Parietal lobe (tissue), 2 donors: Measurements from ENCODE around the genes GID4, ALKBH5 and TVP23B.

DNA sequence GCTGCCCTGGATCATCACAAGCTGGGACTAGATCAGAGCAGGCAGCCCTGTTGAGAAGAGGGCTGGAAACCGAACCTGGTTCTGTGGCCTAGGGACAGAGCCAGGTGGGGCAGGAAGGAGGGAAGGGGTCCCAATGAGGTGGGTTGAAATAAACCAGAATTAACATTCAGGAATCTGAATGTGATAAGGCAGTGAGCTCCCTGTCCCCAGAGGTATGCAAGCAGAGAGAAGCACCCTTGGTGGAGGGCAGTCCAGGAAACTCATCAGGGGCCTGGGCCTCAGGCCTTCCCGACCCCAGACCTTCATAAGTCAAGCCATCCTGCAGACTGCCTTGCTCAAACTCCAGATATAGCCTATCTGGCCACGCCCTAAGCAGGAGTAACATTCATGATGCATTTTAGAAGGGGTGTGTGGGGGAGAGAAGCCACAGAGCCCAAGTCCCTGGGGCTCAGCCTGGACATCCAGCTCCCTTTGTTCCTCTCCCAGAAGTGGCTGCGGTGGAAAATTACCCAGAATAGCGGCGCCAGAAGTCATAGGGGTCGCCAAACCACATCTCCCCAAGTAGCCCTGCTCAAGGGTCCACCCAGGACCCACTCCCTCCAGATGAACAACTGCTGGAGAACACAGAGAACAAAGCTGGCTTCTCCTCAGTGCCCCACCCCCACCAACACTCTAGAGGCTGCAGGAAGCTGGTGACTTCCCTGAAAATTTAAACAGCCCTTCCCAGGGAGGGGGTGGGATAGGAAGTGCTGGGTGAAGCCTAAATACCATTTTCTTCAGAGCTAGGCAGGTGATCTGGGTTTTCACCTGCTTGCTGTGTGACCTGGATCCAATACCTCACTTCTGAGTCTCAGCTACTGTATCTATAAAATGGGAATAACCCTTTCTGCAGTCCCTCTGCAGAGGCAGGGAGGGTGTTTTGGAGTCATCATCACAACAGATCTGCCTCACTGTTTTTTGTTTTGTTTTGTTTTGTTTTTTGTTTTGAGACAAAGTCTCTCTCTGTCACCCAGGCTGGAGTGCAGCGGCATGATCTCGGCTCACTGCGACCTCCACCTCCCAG is 1.4 kb upstream of the SREBF1 start:
- RAMPAGE, long total RNA = no peak

DNA sequence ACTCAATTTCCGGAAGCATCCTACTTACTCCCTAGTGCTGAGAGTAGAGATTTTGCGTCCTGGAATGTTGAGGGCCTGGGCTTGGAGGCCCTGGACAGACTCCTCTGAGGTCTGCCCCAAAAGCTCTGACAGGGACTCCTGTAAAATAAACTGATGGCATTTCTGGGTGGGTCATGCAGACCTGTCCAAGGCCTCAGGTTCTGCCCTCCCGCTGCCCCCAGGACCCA is 4.6 kb upstream of the SREBF1 start:
- RAMPAGE, long total RNA = no peak

GRCh38 chr17:17959115-17960313 is 12.7 kb downstream of the TOM1L2 start:
- RAMPAGE, long total RNA = no peak

- RAMPAGE, long total RNA = no peak
These were observed at the start of gene GID4 for GRCh38 chr17:18039258-18040323. TSS of gene GID4 (plus strand) at chr17:18039408.

DNA sequence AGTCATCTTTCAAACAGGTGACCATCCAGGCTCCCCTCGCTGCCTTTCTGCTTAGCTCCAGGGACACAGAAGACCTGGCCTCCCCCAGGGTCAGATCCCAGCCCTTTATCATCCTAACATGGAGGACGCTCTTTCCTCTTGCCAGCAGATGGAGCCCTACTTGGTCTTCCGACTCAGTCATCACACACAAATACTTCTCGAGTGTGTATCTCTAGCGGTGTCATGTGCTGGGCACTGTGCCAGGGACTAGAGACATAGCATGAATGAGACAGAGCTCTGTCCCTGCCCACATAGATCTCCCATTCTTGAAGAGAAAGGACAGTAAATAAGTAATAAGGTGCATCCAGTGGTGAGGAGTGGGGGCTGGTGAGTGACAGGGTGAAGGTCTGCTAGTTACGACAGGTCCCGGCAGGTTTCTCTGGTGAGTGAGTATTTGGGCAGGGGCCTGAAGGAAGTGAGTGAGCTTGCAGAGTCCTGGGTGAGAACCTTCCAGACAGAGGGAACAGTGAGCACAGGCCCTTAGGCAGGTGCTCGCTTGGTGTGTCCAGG is 6.3 kb downstream of the DRG2 start:
- RAMPAGE, long total RNA = no peak

- RAMPAGE, long total RNA = no peak
These were observed 3.6 kb upstream of the MYO15A start for GRCh38 chr17:18104945-18105399.

DNA sequence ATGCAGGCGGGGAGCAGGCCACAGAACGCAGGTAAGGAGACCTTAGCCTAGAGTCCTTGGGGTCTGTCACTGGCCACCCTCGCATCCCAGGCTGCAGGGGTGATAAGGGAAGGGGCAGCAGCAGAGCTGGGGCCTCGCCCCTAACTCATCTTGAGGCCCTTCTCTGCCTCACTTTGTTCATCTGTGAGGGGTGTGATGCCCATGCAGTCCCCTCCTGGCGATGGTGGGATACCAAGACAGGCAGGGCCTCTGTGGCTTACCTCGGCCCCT is 173 bp downstream of the MYO15A start:
- RAMPAGE, long total RNA = no peak

DNA sequence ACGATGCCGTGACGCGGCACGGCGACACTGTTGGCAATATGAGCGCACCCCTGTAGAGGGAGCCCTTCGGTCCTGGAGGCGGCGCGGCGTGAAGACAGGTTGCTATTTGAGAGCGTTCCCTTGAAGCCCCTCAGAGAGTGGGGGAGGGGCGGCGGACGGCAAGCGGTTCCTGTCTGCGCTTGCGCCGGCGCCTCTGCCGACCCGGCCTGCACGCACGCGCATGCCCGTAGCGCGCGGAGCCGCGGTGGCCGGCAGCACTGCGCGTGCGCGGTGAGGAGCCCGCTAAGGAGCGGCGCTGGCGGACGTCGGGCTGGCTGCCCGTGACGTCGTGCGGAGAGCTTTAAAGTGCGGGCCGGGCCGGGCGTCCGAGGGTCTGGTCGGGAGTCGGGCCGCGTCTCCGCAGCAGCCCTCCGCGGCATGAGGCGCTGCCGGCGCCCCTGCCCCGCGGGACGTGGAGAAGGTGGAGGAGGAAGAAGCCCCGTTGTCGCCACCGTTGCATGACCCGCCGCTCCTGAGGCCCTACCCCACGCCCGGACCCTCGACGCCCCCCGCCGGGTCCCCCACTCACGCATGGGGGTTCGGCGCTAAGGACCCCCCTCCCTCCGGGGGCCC is at the start of gene ALKBH5:
TSS of gene ALKBH5 (plus strand) at position 273 of the 612 bp plus-strand sequence.
- RAMPAGE, long total RNA = no peak

GRCh38 chr17:18185719-18186253 is 2.2 kb downstream of the ALKBH5 start:
- RAMPAGE, long total RNA = no peak

DNA sequence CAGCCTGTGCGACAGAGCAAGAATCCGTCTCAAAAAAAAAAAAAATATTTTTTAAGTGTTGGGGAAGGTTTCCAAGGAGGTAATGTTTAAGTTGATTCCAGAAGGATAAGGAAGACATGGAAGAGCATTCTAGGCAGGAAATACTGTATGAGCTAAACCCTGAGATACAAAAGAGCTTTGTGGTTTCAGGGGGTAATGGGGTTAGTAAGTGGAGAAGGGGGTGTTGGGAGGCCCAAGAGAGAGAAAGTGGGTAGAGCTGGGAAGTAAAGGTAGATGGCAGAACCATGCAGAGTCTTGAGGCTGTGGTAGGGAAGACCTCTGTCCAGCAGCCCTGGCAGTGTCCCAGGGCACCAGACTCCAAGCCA is 17.8 kb upstream of the LLGL1 start:
- RAMPAGE, long total RNA = no peak

DNA sequence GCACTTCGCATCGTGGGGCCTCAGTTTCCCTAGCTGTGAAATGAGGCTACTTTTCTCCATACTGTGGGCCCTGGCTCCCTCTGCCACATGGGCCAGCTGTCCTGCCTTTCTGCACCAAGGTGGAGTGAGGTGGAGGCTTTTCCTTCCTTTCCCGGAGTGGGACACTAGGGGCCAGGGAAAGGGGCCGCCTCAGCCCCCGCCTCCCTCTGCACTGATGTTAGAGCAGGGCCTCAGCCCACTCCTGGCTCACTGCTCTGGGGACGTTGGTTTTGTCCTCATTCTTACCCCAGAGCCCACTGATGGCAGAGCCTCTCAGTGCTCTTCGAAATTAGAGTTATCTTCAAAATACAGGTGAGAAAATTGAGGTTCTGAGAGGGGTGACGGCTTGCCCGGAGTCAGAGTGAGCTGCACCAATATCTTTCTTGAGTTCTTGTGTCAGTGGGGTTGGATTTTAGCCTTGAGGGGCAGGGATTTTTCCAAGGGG is 1.2 kb downstream of the LLGL1 start:
- RAMPAGE, long total RNA = no peak

DNA sequence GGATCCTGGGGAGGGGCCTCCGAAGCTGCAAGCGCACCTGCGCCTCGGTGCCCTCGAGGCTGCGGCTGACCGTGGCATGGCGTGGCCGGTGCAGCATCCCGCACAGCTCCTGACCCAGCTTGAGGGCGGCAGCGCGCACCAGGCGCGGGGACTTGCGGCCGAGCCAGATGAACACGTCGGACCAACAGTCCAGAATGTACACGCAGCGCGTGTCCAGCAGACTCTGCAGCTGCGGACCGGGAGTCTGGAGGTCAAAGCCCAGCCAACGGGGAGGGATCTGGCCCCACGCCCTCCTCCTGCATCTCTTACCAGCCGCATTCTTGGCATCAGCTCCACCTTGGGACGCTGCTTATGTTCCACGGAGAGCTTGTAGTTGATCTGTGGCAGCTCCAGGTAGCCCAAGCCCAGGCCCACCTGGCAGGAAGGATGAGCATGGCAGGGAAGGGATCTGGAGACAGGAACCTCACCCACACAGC is 10.9 kb downstream of the FLII start:
- RAMPAGE, long total RNA = no peak

- RAMPAGE, long total RNA = start-site peak on the plus strand at chr17:18781265-18781286, 123 and 44 reads in 2 replicates
These were observed at the start of gene TVP23B for GRCh38 chr17:18780832-18781875. TSS of gene TVP23B (plus strand) at chr17:18781183.

DNA sequence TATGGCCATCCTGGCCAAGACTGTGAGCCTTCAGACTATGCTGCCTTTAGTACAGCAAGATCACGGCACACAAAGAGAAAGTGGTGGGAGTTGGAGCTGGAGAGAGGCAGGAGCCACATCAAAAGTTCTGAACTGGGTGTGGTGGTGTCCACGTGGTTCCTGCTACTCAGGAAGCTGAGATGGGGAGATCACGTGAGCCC is 3.6 kb downstream of the SLC5A10 start:
- RAMPAGE, long total RNA = no peak

GRCh38 chr17:18994015-18994587 is 10.5 kb downstream of the FAM83G start:
- RAMPAGE, long total RNA = no peak

DNA sequence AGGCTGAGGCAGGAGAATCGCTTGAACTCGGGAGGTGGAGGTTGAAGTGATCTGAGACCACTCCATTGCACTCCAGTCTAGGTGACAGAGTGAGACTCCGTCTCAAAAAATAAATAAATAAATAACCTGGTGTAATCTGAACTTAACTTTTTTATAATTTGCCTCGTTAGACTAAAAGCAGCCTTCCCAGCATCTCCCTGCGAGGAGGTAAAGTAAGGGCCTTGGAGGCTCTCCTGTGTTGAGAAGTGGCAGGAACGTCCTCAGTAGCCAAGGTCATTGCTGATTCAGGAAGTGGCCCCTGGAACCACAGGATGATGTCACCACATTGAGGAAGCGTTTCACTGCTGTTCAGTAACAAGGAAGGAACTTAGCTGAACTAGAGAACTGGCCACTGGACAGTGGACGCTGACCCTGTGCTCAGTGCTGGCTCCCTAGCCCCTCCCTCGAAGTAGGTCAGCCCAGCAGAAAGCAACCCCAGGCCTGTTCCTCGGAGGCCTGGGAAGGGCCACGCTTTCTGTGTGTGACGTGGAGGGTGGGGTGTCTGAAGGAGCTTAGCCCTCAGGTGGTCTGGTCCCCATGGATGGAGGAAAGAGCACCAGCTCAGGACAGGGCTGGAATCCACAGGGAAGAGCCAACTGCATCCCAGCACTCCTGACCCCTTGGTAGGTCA is 58.4 kb downstream of the B9D1 start:
- RAMPAGE, long total RNA = no peak

DNA sequence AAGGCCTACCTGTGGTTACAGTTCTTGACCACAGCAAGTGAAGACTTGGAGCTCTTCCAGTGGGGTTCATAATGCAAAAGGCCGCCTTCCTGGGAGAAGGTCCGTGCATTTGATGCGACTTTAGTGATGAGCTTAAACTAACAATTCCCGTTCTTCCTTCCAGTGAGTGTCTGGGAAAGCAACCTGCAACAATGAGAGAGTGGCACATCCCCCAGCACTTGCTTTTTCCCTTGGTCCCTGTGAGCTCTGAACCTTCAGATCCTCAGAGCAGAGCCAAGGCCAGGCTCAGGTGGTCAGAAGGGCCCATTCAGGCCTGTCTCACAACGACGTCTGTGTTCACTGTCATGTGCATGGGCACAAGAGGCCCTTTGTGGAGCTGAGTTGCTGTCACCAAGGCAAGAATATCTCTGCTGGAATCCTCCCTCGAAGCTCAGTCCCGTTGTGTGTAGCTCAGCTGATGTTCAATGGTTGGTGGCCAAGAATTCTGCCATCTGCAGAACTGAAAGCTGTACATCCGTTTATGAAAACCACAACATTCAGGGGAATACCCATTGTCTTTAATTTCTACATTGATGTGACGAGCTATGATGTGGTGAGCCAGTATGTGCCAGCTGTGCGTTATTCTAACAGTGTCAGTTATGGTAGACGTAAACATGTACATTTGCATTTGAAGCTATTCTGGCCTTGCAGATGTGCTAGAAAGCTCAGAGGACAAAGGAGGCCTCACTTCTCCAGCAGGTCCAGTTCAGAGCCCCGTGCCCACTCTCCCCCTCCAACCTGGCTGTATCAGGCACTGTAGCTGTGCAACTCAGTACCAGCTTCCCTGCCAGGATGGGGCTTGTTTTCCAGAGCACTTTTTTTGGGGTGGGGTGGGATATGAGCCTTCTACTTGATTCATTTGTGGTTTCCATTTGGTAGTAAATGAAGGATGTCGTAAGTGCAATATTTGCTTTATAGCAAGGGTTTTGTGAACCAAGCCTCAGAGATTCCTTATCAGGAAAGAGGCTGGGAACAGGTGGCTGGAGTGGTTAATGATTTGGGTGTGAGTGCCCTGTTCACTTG is 56.3 kb downstream of the B9D1 start:
- RAMPAGE, long total RNA = no peak

GRCh38 chr17:19369102-19369612 is 6.6 kb upstream of the B9D1 start:
- RAMPAGE, long total RNA = no peak

DNA sequence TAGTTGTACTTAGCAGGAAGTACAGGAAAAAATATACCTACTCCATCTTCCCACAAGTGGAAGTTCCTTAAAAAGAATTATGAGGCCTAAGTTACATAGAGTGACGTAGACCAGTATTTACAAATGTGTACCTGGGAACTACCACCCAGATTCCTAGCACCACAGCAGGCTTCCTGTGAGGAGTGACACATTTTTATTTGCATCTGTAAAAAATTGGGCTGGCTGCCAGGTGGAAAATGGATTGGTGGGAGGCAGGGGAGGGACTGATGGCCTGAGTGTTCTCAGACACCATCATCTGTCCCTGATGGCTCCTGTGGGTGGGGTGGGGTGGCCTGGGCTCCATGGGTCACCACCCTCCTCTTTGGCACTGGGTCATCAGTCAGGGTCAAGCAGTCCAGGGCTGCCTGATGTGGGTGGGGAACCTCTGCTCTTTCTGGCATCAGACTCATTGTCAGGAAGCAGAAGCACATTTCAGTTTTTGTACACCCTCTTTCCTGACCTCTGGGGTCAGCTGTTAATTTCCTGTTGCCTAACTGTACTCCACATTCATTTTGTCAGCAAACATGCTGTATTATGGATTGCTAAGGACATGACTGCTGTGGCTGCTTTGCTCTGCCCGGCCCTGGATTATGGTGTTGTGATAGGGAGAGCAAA is 11.4 kb upstream of the MFAP4 start:
- RAMPAGE, long total RNA = no peak

- RAMPAGE, long total RNA = no peak
These were observed 35.5 kb downstream of the RNF112 start for GRCh38 chr17:19446555-19446994.